Transverse colon (tissue), 4 donors: ENCODE measurements around a stretch of chr21.

GRCh38 chr21:35503520-35504092, 454.5 kb upstream of the RUNX1 start:
- PRO-cap: no peak
- RAMPAGE, long total RNA, 4 experiments: no peak in any of the 4 experiments

DNA sequence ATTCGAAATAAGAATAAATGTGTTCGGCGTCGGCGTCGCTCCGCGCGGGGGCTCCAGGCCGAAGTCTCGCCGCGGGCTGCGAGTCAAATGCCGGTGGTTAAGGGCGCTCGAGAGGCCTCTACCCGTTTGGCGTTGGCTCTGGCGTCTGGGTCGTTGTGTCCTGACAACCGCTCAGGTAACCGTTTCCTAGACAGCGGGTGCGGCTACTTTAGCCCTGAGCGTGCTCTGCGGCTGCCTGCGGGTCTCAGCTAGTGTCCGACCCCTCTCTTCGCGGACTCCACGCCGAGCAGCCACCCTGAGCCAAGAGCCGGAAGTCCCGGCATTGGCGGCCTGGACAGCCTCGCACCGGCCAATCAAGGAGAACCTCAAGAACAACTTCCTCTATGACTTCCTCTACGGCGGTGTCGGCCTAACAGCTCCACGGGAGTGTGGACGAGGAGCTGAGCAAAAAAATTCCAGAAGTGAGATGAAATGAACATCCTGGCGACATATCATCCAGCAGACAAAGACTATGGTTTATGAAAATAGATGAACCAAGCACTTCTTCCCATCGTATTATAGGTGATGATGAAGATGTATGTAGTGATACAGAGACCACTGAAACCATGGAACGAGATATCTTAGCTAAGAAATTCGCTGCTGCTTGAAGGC, 173.3 kb downstream of the SETD4 start:
- PRO-cap: no peak
- RAMPAGE, long total RNA, 4 experiments: no peak in any of the 4 experiments

GRCh38 chr21:36127264-36127763, 7.6 kb upstream of the CBR3 start:
- PRO-cap: no peak
- RAMPAGE, long total RNA, 4 experiments: no peak in any of the 4 experiments

DNA sequence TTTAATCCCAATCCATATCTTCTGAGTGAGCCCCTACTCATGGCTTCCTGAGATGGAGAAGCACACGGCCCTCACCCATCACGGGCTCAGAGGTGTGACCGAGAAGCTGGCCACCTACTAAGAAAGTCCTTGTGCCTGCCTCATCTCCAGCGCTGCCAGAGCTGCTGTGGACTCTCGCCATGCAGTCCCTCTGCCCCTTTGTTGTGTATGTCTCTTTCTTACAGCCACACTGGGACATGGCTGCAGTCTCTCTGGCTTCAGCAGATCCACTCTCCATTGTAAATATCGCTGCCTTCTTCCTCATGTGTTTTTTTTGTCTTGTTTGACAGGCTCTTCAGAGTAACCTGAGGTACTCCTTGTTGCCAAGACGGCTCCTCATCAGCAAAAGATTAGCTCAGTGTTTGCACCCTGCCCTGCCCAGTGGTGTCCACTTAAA, 42.1 kb downstream of the DOP1B start:
- PRO-cap: no peak
- RAMPAGE, long total RNA, 4 experiments: no peak in any of the 4 experiments

DNA sequence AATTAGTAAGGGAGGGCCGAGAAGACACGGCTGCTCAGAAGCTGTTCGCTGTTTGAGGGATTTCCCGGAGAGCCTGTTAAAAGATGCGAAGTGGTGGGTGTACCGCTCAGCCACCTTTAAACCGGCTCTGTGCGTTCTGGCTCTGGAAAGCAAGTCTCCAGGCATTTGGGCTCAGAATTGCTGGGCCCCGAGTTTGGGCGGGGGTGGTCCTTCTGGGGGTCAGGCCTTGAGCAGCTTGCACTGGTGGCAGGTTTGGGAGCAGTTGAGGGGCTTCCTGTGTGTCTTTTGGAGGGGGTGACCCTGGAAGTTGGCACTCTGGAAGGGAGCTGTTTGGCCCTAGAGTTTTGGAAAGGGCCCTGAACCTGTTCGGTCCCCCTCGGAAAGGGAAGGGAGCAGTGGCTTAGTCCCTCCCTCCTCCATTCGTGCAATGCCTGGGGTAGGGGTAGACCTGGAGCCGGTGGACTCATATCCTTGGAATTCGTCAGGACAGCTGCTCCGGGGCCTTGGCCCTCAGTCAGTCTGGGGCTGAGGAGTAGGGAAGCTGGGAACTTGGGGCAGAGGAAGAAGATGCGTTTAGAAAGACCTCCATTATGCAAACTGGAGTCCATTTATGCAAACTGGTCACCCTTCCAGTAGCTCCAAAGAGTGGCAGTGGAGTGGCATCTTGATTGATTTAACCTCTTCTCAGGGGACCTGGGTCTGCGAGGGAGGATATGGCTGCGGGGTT, 3.2 kb downstream of the SIM2 start:
- PRO-cap: no peak
- RAMPAGE, long total RNA, 4 experiments: no peak in any of the 4 experiments

DNA sequence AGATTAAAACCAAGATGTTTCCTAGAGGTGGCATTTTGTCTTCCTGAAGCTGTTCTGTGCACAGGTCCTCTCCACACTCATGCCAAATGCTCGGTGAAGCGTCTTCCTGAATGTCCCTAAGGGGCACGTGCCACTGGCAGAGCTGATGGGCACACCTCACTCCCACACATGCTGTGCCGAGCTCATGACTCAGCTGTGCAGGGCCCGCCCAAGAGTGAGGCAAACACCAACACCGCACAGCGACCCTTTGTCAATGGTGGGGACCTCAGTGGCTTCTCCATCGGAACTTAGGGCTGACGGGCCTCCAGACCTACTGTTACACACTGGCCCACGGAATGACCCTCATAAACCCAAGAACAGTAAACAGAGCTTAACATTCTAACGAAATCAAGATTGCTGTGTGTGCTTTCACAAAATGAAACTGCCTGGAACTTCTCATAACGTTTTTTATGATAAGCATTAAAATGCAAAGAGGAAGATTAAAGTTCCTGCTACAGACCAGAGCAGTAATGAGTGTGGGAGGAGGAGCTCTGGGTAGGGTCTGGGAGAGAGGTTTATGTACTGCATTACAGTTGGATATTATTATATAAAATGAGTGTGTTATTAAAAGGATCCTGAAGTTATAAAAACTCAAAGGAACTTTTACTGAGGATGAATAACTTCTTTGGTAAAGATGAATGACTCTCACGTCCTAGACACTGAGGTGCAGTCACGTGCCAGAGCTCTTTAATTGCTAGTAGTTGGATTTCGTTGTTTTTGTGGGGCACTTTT, 89.4 kb downstream of the SIM2 start:
- PRO-cap: unidirectional peak, minus-strand start at position 108 of the sequence; unidirectional peak, plus-strand start at position 509 of the sequence
- RAMPAGE, long total RNA, 4 experiments: no peak in any of the 4 experiments

DNA sequence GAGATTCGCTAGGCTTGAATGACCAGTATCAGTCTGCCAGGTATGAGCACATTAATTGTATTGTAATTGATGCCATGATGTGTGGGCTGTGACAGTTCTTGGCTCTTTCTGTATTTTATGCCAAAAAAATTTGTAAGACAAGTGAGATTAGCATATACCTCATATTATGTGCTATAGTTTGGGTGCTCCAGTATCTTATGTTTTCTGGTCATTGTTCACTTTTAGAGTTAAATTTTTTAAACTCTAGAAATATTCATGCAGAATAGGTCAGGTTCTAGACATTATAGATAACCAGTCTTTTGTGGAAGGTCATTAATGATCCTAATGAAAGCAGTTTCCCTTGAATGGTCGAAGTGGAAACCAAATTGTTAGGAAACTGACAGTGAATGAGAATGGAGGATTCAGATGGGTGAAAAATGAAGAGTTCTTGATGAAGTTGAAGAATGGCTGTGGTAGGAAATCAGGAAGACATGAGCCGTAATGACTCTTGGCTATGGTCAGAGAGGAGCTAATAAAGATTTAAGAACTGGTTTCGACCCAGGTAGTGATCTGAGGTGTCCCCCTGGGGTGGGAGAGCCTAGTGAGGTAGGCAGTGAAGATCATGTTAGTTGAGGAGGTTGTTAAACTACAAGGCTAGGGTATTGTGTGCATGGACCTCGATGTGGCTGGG, 12.2 kb downstream of the TTC3 start:
- PRO-cap: no peak
- RAMPAGE, long total RNA, 4 experiments: start-site peak on the plus strand in 1 of 4 experiments, centred at position 496 of the sequence, 14 reads per replicate

DNA sequence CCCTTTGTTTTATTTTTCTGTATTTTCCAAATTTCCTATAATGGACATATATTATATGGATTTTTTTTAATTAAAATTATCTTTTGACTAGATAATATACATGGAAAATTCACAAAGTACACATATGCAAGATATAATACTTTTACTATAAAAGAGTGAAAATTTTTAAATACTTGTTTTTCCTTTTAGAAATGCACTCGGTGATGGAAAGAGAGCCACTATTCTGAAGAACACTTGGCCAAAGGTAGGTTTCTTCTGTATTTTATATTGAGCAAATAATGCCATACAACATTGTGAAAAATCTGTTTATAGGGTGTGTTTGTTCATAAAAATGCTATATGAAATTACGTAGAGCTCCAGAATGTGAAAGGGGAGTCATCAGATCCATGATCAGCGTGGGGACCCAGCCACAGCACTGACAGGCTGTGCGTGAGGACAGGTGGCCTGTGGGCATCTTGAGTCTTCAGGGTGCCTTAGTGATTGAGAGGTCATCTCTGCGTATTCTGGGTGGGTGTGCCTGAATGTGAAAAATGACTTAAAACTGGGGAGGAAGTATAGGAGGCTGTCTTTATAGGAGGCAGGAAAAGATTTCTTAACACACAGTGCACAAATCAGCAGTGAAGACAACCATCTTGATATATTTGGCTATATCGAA, 35.3 kb downstream of the TTC3 start:
- PRO-cap: no peak
- RAMPAGE, long total RNA, 4 experiments: start-site peak on the plus strand in 1 of 4 experiments, centred at position 175 of the sequence, 8 reads per replicate

- PRO-cap: no peak
- RAMPAGE, long total RNA, 4 experiments: no peak in any of the 4 experiments
Observed at GRCh38 chr21:37135259-37135611, 62.2 kb downstream of the TTC3 start.

GRCh38 chr21:37266768-37267224, 338 bp downstream of the VPS26C start:
- PRO-cap: bidirectional peak, plus-strand start at chr21:37266950, minus-strand start at chr21:37266905; bidirectional peak, plus-strand start at chr21:37267165, minus-strand start at chr21:37267081
- RAMPAGE, long total RNA, 4 experiments: no peak in any of the 4 experiments

DNA sequence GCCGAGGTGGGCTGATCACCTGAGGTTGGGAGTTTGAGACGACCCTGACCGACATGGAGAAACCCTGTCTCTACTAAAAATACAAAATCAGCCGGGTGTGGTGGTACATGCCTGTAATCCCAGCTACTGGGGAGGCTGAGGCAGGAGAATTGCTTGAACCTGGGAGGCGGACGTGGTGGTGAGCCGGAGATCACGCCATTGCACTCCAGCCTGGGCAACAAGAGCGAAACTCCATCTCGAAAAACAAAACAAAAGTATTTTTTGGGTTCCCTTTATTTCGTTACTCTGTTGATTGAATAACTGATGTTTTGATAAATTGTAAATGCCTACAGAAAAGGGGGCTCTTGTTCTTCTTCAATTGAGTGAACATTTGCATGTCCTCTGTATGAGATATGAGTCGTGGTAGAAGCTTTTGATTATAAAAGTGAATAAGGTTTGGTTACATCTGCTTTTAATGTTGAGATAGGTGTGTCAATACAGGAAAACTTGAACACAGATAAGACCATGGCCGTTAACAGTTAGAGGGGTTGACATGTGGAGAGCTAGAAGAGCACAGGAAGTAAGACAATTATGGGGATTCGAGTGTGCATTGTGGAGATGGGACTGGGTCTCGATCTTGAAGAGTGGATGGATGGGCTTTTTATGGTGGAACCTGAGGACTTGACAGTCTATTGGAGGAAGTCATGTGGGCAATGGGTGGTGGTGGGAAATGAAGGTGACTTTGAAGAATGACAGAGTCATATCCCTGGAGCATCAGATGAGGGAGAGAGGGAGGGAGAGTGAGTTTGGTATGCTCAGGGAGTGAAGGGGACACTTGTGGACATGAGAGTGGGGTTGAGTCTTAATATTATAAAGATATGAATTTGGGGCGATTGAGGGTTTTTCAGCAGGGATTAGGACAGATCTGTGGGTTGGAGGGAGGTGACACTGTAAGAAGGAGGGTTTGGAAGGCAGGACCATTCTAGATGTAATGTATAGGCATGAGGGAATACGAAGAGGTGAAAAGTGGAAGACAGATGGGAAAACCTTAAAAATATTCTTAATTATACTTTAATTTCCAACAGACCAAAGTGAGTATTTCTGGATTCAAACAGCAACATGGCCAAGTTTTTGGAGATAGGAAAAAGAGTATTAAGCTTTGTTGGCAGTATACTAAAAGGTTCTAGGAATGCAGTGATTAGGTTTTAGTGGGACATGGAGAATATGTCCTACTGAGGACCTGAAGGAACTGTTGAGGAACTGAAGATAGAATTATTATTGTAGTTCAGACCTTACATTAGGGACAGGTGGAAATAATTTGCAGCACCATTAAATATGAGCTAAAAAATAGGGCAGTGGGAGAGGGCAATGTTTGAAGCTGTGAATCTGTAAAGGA, 12.2 kb downstream of the DYRK1A start:
- PRO-cap: no peak
- RAMPAGE, long total RNA, 4 experiments: start-site peak on the plus strand in 1 of 4 experiments, centred at positions 678 to 1,060 of the sequence, 17 to 18 reads per replicate

GRCh38 chr21:37383733-37384243, 17.2 kb downstream of the DYRK1A start:
- PRO-cap: no peak
- RAMPAGE, long total RNA, 4 experiments: start-site peak on the plus strand in 2 of 4 experiments, at chr21:37383886-37383955 at its widest, 8 to 10 reads per replicate

GRCh38 chr21:37387848-37388291, 21.3 kb downstream of the DYRK1A start:
- PRO-cap: no peak
- RAMPAGE, long total RNA, 4 experiments: no peak in any of the 4 experiments

DNA sequence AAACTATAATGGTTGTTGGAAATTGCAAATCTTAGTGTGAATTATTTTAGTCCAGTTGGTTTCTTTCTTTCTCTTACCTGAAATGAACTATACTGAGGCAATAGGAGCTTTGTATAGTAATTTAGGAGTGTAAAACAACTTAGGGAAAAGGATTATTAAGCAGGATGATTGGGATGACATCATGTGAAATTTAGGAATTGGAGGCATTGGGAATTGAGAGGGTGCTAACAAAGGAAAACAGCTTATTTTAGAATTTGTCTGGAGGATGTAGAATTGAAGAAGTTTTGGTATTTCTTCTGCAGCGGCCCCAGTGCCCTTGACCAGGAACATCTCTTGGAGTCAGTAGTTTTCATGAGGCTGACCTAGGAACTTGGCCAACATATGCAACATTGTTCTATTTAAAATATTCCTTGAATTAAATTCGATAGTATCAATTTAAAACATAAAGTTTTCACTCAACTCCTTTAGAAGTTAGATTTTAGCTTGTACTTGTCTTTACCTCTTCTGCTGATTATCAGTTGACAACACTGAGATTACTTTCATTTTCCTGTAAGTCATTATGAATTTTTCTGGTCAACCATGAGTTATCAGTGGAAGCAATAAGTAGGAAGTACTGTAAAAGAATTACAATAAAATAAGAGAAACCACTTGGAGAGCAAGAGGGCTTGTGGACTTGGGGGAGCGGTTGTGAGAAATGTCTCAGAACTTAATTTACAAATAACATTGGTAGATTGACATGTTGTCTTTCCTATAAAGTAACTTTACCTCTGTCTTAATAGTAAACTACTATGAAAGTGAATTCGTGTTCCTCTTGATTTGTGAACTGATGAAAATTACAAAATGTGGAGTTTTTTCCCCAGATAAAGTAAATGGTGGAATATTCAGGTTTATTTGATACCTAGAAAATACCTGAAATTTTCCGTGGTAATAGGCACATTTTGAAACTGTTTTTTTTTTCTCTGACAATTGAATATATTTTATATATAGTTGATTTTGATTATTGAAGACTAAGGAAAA, 52.9 kb downstream of the DYRK1A start:
- PRO-cap: no peak
- RAMPAGE, long total RNA, 4 experiments: no peak in any of the 4 experiments

GRCh38 chr21:37512037-37512713, 145.6 kb downstream of the DYRK1A start:
- PRO-cap: no peak
- RAMPAGE, long total RNA, 4 experiments: no peak in any of the 4 experiments

- PRO-cap: no peak
- RAMPAGE, long total RNA, 4 experiments: no peak in any of the 4 experiments
Observed at GRCh38 chr21:37636344-37636862, 269.8 kb downstream of the DYRK1A start.

DNA sequence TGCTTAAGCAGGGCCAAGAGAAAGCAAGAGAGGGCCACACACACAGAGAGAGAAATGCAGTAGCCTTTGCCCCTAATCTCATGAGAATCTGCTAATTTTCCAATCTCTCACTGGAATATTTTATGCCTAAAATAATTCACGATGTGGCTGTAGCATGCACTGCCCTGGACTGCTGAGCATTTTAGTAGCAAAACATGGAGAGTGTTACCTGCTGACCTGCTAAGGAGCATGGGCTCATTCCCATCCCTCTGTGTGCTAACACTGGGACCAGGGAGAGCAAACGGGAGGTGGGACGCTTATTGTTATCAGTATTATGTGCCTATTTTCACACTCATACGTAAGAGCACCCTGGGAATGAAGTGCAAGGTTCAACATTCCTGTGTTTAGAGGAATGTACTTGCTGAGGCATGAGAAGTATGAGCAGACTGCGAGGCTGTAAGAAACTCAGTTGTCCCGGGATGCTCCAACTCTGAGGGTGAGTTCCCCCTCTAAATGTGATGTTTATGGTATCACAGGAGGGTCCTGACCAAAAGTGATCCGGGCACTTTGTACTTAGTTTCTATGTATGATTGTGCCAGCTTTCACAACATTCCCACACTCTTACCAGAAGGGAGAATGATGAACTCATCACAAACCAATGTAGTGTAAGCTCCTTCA, 165.0 kb downstream of the KCNJ6 start:
- PRO-cap: no peak
- RAMPAGE, long total RNA, 4 experiments: no peak in any of the 4 experiments

DNA sequence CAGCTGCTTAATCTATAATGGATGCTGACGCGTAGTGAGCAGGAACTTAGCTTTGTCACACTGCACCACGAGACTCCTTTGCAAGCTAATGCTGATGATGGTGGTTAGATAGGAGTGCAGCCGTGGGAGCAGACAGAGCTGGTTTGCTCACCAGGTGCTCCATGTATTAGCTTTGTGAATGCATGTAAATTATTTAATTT, 35.1 kb downstream of the KCNJ15 start:
- PRO-cap: no peak
- RAMPAGE, long total RNA, 4 experiments: no peak in any of the 4 experiments

- PRO-cap: no peak
- RAMPAGE, long total RNA, 4 experiments: no peak in any of the 4 experiments
Observed at GRCh38 chr21:38487909-38488957, 10.0 kb downstream of the ERG start.

- PRO-cap: no peak
- RAMPAGE, long total RNA, 4 experiments: no peak in any of the 4 experiments
Observed at GRCh38 chr21:38490588-38491062, 7.7 kb downstream of the ERG start.